NT2/D1 (cell line): ENCODE results near the gene GMDS.

DNA sequence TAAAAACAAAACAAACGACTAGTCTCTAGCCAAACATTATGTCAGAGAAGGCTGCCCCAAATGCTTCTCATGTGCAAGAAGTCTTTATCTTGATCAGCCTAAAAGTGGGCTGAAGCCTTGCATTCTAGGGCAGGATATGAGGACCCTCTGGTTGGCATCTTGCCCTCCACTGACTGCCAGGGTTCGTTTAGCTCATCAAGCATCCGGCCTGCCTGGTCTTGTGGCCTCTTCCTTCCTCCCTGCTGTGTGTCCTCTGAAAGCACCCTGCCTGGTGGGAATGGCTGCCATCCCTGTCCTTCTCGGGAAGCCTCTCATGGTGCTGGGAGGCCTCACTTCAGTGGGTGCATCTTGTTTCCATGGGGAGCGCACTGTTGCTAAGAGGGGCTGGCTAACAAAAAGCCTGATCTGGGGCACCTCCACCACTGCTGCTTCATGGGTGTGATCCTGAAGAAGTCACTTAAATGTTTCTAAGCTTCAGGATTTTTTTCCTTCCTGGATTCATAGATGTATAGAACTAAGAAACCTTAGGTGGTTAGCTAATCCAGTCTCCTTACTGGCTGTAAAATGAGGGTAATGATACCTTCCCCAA, 4.5 kb downstream of the DUSP22 start:
- RRBS, 2 experiments, result no CpG with 5 or more reads among the region's 5 CpGs

GRCh38 chr6:317598-318176, 25.4 kb downstream of the DUSP22 start:
- RRBS, 2 experiments, result no CpG with 5 or more reads among the region's 14 CpGs

DNA sequence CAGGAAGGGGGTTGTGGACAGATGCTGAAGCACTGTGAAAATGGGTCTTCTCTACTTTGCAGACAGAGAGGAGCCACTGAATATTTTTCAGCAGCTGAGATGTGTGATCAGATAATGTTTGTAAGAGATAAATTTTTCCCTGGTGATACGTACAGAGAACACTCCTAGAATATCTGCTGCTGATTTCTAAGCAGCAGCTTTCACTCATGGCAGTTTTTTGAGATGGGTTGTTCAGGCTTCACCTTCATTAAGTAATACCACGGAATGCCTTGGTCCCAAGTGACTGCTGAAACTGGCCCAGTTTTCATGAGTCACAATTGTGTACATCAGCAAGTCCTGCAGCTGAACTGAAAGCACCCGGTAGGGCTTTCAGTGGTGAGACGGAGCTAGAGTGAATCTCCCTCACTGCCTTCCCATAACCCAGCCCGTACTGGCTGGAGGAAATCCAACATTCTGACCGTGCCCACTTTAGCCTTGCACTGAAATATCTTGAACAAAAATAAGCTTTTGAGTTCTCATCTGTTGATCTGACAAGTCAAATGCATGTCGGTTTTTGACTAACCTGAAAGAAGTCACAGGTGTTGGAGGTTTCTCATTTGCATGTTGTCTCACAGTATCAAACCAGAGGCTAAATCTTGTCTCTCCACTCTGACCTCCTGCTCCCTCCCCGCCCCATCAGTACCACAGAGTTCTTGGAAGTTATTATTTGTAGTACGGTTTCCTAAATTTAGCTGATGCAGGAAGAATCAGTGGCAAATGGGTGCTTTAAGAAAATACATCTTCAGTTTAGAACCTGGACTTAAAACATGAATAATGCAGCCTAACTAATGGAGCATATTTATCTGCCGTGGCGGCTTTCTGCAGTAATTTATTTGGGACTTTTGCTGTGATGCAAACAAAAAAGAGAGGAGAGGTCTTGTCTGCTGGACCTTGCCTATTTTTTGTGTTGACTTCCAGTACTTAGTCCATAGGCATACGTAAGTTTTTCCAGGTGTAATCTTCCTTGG, 35.9 kb downstream of the DUSP22 start:
- RRBS, 2 experiments, result no CpG with 5 or more reads among the region's 12 CpGs

GRCh38 chr6:510297-510781, 118.8 kb downstream of the IRF4 start:
- RRBS, 2 experiments, result no CpG with 5 or more reads among the region's 5 CpGs

DNA sequence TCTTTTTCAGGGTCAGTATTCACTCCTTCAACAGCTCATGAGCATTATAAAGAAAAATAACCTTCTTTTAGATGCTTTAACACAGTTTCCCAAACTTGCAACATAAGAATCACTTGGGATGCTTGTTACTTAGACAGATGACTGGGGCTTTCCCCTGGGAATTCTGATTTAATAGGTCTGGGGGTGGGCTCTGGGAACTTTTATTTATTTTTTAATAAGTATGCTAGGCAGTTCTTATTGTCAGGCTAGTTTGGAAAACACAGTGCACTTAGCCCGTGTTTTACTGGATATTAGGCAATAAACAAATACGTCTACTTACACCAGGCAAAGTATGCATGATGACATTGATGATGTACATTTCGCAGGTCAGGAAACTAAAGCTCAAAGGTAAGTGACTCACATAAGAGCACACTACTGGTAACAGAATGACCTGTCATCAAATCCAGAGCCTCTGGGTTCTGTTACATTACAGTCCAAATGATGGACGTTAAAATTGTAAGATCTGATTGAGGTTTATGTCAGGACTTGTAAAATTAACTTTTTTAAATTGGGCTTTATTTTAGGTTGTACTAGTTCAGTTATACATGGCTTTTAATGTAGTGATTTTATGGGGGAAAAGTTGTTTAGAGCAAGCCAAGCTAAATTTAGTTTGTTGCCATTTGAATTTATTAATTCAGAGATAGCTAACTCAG, 144.5 kb upstream of the EXOC2 start:
- RRBS, 2 experiments, result no CpG with 5 or more reads among the region's 4 CpGs

DNA sequence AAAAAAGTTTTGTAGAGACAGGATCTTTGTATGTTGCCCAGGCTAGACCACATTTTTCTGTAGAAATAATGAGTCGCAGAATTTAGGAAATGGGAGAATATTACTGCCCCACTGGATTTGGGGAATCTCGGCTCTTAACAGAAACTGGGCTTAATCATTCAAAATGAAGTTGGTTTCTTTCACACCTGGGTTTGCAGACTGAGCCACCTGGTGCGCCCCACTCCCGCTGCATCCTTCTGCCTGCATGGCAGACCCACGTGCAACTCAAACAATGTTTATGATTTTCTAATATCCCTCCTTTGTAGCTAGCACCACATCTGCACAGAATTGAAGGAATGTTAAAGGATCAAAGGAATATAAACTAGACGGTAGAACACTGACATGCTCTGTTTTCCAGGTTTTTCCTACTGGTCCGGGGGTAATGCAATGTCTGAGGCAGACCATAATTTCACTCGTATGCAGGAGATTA, 265.8 kb upstream of the FOXQ1 start:
- RRBS, 2 experiments, result no CpG with 5 or more reads among the region's 8 CpGs

- RRBS, 2 experiments, result no CpG with 5 or more reads among the region's 13 CpGs
These were observed 248.2 kb upstream of the FOXQ1 start for GRCh38 chr6:1063577-1064251.

GRCh38 chr6:1313054-1314171, 1.5 kb downstream of the FOXQ1 start:
- RRBS, 2 experiments, result 2% methylated on average over 29 to 40 of the region's 144 CpGs

GRCh38 chr6:1390825-1391377, 1.5 kb downstream of the FOXF2 start:
- RRBS, 2 experiments, result no CpG with 5 or more reads among the region's 44 CpGs

- RRBS, 2 experiments, result no CpG with 5 or more reads among the region's 26 CpGs
These were observed 5.2 kb downstream of the FOXF2 start for GRCh38 chr6:1394293-1395348.

GRCh38 chr6:1554839-1555388, 54.8 kb upstream of the FOXC1 start:
- RRBS, 2 experiments, result 2% methylated on average over 8 of the region's 38 CpGs

- RRBS, 2 experiments, result 2 to 7% methylated on average over 16 to 19 of the region's 72 CpGs
These were observed 4.6 kb upstream of the FOXC1 start for GRCh38 chr6:1604896-1605755.

DNA sequence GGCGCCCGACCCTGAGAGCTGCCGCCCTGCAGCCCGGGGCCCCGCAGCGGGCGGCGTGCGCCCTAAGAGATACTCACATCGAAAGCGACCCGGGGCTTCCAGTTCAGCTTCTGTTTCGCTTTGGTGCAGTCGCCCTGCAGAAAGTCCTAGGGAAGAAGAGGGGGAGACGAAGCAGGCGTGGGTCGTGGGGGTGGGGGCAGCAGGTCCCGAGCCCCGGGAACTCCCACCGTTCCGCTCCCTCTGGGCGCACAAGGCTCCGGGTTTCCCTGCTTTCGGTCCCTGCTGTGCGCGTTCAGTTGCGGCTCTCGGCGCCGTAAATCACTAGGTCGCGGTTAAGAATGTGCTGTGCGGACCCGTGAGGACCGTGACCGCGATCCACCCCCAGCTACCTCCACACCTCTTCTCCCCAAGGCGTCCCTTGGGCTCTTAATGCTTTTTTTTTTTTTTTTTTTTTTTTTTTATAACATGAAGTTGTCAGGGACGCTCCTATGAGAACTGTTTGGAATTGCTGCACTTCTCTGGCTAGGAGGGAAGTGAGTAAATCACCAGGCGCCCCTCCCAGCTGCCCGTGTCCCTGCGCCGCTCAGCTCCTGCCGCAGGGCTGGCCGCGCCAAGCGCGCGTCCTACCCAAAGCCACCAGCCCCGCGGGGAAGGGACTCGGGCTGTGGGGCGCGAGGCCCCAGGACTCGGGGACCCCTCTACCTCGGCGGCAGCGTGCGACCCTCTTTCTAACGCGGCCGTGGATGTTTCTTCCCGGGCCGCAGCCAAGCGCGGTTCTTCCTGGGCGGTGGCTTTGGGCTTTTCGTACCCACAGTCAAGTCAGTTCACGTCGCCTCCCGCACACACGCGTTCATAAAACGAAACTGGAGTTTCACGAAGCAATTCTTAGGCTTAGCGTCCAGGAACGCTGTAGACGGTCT, 14.9 kb downstream of the FOXC1 start:
- RRBS, 2 experiments, result 1 to 2% methylated on average over 16 to 17 of the region's 78 CpGs

GRCh38 chr6:1645939-1646517, 36.3 kb downstream of the FOXC1 start:
- RRBS, 2 experiments, result 96 to 97% methylated on average over 1 of the region's 8 CpGs

- RRBS, 2 experiments, result no CpG with 5 or more reads among the region's 11 CpGs
These were observed 108.6 kb downstream of the FOXC1 start for GRCh38 chr6:1718226-1718785.

DNA sequence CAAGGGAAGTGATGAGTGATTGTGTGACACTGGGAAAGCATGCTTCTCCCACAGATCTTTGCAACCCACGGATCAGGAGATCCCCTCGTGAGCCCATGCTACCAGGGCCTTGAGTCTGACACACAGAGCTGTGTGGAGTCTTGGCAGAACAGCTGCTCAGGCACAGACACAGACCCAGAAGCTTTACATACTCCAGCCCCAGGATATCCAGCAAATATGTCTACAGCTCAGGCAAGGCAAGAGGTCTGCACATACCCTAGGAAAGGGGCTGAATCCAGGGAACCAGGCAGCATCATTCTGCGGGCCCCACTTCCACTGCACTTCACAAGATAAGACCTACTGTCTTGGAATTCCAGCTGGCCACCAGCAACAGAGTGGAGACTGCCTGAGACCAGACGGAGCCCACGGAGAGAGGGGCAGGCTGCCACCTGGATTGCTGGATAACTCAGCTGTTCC, 267.7 kb downstream of the GMDS start:
- RRBS, 2 experiments, result no CpG with 5 or more reads among the region's 5 CpGs

DNA sequence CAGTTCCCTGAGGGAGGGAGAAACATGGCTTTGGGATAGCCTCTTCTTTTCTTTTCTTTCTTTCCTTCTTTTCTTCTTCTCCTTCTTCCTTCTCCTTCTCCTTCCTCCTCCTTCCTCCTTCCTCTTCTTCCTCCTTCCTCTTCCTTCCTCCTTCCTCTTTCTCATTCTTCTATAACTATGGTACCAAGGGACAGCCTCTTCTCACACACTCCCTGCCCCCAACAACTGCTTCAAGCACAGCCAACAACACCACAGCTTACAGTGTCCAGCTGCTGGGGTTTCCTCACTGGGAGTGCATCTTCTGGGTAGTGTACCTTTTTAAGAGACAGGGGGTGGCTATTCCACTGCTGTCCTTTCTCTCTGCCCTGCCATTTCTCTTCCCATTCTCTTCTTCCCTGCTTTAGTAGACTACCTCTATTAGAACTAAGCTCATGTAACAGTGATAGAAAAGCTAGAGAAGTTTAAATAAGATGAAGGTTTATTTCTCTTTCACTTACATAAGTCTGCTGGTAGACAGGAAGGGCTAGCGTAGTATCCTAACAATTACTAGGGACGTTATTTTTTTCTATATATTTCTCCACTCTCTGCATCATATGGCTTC, 249.3 kb downstream of the GMDS start:
- RRBS, 2 experiments, result no CpG with 5 or more reads among the region's 2 CpGs

DNA sequence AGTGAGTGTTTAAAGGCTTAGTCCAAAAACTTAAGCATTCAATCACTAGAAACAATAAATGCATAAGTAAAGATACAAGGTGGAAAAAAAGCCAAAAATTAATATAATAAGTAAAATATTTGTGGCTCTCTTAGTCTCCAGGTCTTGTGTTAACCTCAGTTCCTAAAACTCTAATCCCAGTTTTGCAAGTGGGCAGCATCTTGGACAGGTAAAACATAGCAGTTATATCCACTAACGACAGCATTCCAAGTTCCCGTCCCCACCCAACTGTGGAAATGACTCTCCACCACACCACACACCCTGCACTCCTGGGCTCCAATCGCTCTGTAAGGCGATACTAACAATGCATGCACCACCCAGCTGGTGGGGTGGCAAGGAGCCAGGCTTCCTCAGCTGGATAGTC, 223.9 kb downstream of the GMDS start:
- RRBS, 2 experiments, result no CpG with 5 or more reads among the region's 4 CpGs

- RRBS, 2 experiments, result 1 to 2% methylated on average over 63 to 67 of the region's 123 CpGs
These were observed at the start of gene GMDS for GRCh38 chr6:2244761-2245948. TSS of gene GMDS (minus strand) at chr6:2245605.

GRCh38 chr6:2623166-2623861, 127.4 kb downstream of the MYLK4 start:
- RRBS, 2 experiments, result no CpG with 5 or more reads among the region's 16 CpGs